ENCODE results near the gene GNG5.

DNA sequence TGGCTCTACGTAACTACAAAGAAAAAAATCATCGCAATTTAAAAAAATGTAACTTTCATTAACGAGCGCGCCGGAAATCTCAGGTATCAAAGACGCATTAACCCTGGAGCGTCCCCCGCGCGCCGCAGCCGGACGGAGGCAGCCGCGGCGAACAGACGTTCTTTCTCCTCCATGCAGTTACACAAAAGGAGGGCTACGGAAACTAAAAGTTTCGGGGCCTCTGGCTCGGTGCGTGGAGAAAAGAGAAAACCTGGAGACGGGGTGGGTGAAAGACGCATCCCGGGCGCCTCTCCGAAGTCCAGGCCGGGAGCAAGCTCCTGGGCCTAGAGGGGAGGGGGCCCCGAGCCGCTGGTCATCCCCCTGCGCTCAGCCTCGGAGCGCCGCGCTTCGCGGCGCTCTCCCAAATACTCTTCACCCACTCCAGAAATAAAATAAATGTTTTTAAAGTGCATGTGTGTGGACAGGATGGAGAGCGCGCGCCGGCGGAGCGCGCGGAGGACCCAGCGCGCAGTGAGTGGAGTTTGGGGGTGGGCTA, 415 bp upstream of the ADGRL2 start:
- PRO-cap = bidirectional peak, plus-strand start at position 127 of the sequence, minus-strand start at position 183 of the sequence; bidirectional peak, plus-strand start outside the sequence, minus-strand start at position 516 of the sequence

GRCh38 chr1:81920114-81920790, 119.5 kb downstream of the ADGRL2 start:
- PRO-cap = no peak

DNA sequence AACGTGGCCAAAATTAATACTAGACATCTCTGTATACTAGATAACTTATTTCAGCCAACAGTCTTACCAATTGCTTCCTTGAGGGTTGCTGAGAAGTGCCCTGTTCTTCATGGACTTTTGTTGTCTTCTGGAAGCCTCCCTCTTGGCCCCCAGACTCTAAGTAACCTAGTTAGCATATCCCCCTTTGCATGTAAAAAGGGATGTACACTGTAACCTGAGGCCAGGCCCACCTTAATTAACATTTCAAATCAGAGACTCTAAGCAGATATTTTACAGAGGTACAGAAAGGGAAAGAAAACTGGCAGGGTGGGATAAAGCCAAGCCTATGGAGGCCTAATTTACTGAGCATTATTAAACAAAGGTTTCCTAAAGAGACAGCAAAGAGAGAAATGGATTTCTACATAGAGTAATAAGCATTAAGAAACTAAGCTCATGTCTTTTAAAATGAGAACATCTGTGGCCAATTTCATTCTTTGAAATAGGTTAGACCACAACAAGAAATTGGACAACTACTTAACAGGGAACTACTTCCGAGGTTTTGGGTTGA, 1047.4 kb downstream of the ADGRL2 start:
- PRO-cap = no peak

- PRO-cap = no peak
Measured at GRCh38 chr1:83933595-83933951, 65.4 kb downstream of the TTLL7 start.

- PRO-cap = bidirectional peak, plus-strand start at chr1:83999451, minus-strand start at chr1:83999104
Measured at GRCh38 chr1:83999315-83999689, 370 bp upstream of the TTLL7 start.

DNA sequence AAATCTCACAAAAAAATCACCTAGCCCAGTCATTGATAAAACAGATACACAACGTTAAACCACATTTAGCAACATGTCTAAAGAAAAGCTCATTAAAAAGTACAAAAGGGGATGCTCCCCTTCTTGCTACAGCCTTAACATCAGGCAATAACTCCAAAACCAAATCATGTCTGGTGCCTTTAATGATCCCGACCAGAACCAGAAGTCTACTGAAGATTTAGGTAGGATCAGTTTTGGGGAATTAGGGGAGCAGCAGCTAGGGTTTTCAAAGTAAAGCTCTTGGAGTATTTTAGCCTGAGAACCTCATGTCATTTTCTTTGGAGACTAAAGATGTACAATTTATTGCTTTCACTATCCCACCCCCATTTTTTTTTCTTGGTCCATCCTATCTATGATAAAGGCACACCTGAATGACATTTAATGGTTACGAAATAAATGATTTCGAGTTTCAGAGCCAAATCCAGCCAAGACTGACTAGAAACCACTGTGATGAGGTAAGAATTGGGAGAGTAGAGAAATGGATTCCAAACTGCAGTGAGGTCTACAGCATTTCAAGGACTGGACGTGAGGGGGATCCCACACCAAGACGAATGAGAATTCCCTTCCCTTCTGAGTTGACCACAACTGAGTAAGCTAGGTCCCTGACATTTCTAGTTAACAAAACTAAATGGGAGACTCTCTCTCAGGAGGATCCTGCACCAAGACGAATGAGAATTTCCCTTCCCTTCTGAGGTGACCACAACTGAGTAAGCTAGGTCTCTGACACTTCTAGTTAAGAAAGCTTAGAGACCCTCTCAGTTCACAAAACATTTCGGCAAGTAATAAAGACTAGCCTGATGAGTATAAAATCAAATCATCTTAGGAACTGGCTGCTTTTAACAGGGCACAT, 1.8 kb upstream of the SPATA1 start:
- PRO-cap = no peak

GRCh38 chr1:84506249-84507186, at the start of gene GNG5:
Gene GNG5 (minus strand): TSS chr1:84506581.
- PRO-cap = bidirectional peak, plus-strand start at chr1:84506407, minus-strand start at chr1:84506204; bidirectional peak, plus-strand start at chr1:84506726, minus-strand start at chr1:84506557; unidirectional peak, minus-strand start at chr1:84506943

DNA sequence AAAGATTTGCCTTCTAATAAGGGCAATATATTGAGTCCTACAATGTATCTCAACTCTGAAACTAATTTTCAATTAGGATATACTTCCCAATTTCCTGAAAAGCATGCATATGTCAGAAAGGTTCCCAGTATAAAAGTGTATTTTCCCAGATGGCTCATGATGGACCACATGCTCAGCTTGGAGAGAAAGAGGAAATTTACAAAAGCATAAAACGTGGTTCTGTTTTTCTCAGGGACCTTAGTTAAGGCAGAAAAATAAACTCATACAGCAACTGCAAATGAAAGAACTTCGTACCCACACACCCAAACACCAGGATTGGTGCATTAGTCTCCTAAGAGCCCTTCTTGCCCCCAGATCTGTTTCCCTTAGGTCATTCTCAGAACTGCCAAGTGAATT, 57.6 kb downstream of the SSX2IP start:
- PRO-cap = no peak

DNA sequence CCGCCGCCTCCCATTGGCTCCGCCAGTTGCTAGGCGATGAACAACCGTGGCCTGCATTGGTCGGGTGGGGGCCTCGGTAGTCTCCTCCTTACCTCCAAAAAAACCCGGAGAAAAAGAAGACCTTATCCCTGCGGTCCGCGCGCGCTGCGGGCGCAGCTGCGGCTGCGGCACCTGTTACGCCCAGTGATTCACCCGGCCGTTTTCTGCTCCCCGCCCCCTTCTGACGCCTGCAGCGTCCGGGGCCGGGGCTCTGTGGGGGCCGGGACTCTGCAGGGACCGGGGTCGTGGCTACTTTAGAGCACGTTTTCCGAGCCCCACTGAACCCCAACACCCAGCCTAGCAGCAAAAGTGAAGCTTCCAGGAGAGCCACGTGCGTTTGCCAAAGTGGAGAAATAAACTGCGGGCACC, 325 bp upstream of the SSX2IP start:
- PRO-cap = bidirectional peak, plus-strand start at position 125 of the sequence, minus-strand start outside the sequence

DNA sequence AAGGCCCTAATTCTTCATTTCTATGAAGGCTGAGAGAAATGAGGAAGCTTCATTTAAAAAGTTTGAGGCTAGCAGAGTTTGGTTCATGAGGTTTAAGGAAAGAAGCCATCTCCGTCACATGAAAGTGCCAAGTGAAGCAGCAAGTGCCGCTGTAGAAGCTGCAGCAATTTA, 2.8 kb upstream of the SSX2IP start:
- PRO-cap = no peak

- PRO-cap = no peak
Measured at GRCh38 chr1:84756435-84756768, 66.1 kb upstream of the SSX2IP start.

DNA sequence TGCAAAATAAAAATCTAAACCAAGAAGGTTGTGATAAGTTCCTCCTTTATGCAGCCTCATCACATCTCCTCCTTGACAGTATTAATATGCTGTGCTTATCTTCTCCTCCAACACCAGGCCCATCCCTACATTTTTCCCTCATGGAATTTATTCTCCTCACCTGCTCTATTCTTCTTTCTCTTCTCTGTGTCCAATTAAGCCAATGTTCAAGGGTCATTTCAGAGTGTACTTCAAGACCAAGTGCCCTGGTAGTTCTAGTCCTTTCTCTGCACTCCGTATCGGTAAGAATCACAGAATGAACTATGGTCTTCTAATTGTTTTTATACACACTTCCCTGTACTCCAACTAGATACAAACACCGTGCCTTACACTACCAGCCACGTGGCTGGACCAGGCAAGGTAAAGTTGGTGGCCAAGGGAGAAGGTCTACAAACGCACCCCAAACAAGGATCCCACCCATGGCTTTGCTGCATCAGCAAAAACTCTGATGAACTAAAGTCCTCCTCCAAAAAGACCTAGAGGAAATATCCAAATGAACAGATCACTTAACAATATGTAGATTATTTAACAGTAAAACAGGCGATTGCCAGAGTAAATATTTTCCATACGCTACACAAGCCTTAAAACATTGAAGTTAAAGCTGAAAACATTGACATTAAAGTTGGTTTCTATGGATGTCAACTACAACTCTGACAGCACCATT, 40.1 kb upstream of the LPAR3 start:
- PRO-cap = no peak

GRCh38 chr1:85135205-85135888, 65.5 kb downstream of the SYDE2 start:
- PRO-cap = no peak

- PRO-cap = no peak
Measured at GRCh38 chr1:85198795-85199414, 1.9 kb downstream of the SYDE2 start.

DNA sequence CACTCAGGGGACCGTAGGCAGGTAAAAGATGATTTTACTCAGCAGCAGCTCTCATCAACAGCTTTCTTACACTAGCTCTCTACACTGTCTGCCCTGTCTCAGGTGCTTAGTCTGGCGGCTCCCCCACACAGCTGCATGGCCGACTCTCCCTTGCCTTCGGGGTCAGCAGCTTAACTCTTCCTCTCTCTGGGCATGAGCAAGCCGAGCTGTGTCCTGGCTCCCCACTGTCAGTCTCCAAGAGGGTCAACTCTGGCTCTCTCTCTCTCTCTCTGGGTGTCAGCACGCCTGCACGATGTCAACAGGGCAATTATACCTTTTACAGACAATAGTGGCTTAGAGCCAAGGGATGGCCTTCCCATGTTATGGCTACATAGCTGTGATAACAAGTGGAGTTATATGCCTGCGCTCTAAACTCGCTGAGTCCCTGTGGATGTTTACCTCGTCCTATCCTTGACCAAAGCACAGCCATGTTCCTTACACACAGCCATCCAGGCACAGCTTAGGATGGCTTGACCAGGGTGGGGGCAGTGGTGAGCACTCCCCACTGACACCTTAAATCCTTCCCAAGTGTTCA, 3.1 kb upstream of the BCL10 start:
- PRO-cap = no peak

- PRO-cap = no peak
Measured at GRCh38 chr1:85525433-85526149, 55.0 kb upstream of the CCN1 start.

DNA sequence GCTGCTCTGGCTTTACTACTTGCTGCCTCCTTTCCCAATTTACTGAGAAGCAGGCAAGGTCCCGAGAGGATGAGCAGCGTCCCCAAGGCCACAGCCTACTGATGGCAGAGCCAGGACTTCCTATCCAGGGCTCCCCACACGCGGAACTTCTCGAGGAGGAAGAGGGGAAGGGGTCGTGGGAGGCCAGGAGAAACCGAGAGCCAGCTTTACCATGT, 4.4 kb upstream of the CCN1 start:
- PRO-cap = no peak

GRCh38 chr1:85579982-85580317, 611 bp upstream of the CCN1 start:
- PRO-cap = bidirectional peak, plus-strand start at chr1:85580123, minus-strand start at chr1:85579880

- PRO-cap = no peak
Measured at GRCh38 chr1:85584114-85584963, 3.8 kb downstream of the CCN1 start.

DNA sequence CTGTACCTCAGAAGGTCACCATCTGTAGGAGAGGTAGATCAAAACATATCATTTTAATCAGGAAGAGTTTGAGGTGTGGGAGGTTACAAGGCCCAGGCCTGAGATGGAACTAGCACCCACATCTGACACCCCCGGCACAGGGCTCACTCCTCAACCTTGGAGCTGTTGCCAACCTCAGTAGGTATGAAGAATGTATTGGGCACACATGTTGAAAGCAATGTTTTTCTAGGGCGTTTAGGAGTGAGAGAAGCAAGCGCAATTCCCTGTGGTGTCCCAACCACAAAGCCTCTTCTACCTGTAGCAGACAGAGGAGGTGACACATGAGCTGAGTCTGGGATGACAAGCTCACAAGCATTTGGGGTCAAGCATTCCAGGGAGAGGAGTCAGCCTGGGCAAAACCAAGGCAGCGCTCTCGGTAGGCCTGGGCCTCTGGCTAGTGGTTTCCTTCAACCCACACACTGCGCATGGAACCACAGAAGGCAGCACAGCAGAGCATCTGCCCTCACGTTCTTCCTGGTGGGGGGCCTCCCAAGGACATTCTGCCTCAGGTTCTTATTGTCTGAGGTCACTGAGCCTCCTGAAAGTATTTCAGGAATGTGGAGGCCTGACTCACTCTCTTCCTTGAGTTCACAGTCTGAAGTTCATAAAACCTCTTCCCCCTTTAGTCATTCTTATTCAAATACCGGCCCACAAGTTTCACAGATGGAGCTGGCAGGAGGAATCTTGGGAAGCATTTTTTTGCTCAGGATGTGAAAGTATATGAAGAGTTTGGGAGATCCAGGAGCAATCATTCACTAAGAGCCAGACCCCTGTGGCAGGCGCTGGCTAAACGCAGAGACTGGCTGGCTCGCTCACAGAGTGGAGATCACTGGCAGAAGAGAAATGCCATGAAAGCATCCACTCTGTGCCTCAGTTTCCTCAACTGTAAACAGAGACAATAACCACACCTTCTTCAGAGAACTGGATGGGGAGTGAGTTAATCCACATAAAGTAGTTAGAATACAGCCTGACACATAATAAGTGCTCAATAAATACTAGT, 26.7 kb downstream of the CCN1 start:
- PRO-cap = no peak